Diencephalon (tissue), 2 donors: ENCODE measurements around the genes FRY and NBEA.

GRCh38 chr13:32030718-32032033, at the start of gene FRY:
Gene FRY, plus strand, starts transcription at chr13:32031774.
- RAMPAGE, long total RNA: start-site peak on the plus strand at chr13:32031321-32031442, 216 and 228 reads in 2 replicates; start-site peak on the plus strand at chr13:32031564-32031648, 85 and 59 reads in 2 replicates; start-site peak on the plus strand at chr13:32031712-32031816, 1,650 and 810 reads in 2 replicates

GRCh38 chr13:32255744-32256306, 59.3 kb downstream of the ZAR1L start:
- RAMPAGE, long total RNA: no peak

GRCh38 chr13:32262654-32262859, 52.6 kb downstream of the ZAR1L start:
- RAMPAGE, long total RNA: no peak

GRCh38 chr13:32422540-32423089, 5.3 kb downstream of the N4BP2L1 start:
- RAMPAGE, long total RNA: no peak

GRCh38 chr13:32425211-32425536, 2.8 kb downstream of the N4BP2L1 start:
- RAMPAGE, long total RNA: no peak

DNA sequence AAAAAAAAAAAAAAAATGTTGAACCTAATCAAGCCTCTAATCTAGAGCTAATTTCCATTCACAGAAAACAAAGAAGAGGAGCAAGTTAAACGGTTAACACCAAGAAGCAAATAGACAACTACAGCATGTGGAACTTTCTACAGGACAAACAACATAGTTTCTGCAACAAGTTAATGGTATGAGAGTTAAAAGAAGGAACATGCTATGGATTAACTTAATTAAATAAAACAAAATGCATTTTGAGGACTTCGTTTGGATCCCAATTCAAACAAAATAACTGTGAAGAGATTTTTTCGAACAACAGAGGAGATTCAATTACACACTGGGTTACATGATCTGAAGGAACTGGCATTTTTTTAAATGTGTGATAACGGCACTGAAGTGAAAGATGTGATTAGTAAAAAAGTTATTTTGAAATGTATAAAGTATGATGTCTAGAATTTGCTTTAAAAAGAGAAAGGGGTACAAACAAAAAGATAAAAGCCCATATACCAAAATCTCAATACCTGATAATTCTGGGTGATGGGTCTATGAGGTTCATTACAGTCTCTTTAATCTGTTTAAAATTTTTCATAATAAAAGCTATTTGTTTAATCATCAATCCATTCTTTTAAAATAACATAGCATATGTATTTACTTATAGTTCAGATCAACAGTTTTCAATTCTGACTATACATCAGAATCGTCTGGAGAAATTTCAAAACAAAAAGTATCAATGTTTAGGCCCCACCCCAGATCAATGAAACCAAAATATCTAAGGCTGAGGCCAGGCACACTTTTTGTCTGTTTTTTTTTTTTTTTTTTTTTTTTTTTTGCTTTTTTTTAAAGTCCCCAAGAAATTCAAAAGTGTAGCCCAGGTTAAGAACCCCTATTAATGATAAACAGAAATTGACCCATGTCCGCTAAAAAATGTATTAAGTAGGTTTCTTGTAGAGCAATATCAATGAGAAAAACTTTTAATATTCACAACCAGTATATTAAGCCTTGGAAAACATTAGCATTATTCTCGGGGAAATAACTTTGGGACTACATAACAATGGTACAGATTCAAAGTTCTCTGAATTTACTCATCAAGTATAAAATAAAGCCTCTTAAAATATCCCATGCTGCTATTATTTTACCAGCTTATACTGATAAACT, 12.2 kb downstream of the N4BP2L2 start:
- RAMPAGE, long total RNA: no peak

DNA sequence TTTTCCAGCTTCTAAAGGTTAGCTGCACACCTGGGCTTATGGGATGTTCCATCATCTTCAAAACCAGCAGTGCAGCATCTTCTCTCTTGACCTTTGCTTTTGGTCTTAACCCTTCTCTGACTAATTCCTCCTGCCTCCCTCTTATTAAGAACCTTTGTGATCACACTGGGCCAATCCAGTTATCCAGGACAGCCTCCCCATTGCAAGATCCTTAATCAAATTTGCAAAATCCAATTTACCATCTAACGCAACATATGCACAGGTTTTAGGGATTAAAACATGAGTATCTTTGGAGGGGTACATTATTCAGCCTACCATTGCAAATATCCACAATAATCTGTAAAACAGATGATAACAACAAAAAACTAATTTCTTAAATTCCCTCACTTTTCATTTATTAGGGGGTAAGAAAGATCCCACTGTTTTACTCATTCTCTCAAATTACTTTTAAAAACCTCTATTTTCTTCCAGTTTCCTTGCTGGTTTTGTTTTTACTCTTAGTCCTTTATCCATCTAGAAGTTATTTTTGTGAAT, 6.6 kb downstream of the N4BP2L2 start:
- RAMPAGE, long total RNA: no peak

GRCh38 chr13:32535508-32536553, 2.8 kb downstream of the N4BP2L2 start:
- RAMPAGE, long total RNA: no peak

GRCh38 chr13:32737091-32737474, 150.8 kb downstream of the PDS5B start:
- RAMPAGE, long total RNA: no peak

- RAMPAGE, long total RNA: no peak
These were observed 183.9 kb downstream of the PDS5B start for GRCh38 chr13:32769994-32770656.

DNA sequence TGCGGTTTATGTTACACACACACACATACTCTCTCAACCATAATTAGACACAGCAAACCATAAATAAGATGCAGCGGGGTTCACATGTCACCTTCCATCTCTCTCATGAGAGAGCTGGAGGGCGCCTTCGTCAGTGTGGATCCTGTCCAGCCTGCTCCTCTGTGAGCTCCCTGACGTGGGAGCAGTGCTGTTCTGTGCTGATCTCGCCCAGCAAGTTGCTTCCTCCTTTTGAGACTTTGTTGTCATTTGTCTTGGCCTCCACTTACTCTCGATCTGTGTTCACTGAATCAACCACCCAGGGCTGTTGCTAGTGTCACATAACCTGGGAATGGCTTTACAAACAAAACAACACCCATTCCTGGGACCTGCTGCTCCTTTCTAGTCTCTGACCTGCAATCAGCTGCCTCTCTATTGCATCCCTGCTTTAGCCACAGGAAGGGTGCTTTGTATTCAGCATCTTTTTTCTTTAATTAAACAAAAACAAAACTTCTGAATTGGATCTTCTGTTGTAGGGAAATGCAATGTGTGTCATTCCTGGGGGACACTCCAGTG, 204.8 kb upstream of the KL start:
- RAMPAGE, long total RNA: no peak

GRCh38 chr13:33033117-33033945, 17.1 kb downstream of the KL start:
- RAMPAGE, long total RNA: no peak

- RAMPAGE, long total RNA: no peak
These were observed 41.3 kb downstream of the KL start for GRCh38 chr13:33057487-33057921.

- RAMPAGE, long total RNA: no peak
These were observed 77.7 kb upstream of the STARD13 start for GRCh38 chr13:33363200-33363803.

DNA sequence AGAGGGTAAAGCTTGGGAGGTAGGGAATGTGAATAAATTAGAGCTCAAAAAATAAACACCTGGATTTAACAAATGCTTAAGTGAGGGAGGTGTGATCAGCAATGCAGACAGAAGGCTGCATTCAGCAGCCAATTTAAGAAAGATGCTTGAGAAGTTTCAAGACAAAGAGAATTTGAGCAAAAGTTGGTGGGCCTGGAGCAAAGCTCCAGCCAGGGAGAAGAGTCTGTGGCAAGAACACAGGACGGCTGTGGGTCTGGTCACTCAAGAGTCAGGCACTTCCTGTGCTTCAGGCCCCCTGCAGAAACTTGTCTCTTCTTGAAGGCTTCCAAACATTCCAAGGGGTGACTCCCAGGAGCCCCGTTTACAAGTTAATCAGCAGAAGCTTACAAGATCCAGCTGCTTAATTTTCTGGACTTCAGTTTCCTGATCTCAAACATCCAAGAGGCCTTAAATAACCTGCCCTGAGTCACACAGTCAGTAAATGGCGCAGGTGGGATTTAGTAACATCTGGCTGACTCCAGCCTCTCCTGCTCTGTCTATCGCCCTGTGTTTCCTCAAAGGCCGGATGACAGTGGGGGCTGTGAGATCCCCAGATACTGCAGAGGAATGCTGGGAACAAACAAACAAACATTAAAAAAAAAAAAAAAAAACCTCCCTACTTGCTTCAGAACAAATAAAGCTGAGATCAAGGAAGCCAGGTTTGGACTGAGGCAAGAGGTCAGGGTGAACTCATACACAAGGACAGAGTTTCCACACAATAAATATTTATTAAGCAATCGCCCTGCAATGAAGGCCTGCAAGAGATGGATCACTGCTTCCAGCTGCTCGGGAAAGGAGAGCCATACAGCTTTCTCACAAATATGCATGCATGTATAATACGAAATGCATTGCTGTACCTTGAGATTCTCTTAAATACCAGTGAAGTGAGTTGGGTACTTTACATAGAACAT, 175.5 kb upstream of the RFC3 start:
- RAMPAGE, long total RNA: no peak

GRCh38 chr13:33643190-33643725, 174.7 kb upstream of the RFC3 start:
- RAMPAGE, long total RNA: no peak

GRCh38 chr13:33871258-33871471, 53.2 kb downstream of the RFC3 start:
- RAMPAGE, long total RNA: no peak

DNA sequence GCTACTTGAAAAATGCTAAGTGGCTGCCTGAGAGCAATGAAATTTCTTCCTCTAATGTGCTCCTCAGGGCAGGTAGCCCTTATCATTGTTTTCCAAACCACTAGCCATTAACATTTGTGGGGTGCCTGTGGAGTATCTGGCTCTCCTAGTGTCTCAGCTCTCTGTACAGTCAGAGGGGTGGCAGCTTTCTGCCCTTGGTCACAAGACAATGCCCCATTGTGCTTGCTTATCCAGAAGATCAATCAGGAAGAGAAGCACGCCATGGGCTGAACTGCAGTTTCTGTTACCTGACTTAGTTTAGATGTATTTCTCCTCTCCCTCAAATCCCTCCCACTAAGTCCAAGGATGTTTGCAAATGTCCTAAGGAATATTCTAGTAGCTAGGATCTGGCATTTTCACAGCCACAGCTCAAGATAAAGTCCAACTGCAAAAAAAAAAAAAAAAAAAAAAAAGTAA, 119.8 kb downstream of the RFC3 start:
- RAMPAGE, long total RNA: no peak

- RAMPAGE, long total RNA: no peak
These were observed 123.0 kb downstream of the RFC3 start for GRCh38 chr13:33940831-33941419.

- RAMPAGE, long total RNA: no peak
These were observed at the start of gene NBEA for GRCh38 chr13:34941380-34942580. Gene NBEA, plus strand, starts transcription at chr13:34942270.